ENCODE measurements around the gene MGAT4D.

DNA sequence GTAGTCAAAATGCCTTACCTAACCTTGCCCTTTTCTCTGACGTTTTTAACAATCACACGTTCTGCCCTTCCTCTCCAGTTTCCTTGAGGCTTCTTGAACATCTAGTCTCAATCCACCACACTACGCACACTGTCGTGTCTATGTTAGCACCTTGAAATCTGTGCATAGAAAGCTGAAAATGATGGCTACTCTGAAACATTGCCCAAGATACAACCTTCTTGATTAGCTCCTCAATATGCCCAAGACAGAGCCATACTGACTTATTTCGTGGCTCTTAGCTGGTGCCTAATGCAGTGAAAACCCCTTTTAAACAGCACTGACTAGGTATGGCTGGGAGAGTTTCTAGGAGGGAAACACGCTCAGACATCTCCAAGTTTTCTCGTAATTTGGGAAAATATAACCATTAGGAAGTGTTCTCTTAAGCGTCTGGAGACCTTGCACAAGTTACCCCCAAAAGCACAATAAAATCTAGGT, 29.8 kb downstream of the MAML3 start:
- PRO-cap, 3 experiments: no peak in any of the 3 experiments

DNA sequence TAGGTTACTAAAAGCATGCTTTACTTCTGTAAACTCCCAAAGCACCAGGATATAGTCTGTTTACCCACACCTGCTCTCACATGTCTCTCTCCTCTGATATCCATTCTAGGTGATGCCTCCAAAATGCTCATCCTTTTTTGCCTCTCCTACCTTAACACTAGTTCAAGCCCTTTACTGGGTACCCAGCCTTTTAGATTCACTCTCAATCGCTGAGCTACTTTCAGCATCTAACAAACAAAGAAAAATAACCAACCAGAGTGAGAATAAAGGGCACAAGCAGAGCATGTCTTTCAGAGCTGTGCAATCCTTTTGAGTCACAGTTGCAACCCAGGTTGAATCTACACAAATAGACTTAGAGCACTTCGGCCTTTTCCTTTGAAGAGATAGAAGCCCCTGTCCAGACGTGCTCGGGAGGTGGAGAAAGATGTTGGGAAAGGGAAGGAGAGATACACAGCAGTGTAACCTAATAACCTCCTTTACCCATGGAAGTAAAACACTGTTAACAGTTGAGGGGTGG, 9.2 kb downstream of the MAML3 start:
- PRO-cap, 3 experiments: no peak in any of the 3 experiments

GRCh38 chr4:140188961-140189366, 35.0 kb upstream of the MAML3 start:
- PRO-cap, 3 experiments: no peak in any of the 3 experiments

DNA sequence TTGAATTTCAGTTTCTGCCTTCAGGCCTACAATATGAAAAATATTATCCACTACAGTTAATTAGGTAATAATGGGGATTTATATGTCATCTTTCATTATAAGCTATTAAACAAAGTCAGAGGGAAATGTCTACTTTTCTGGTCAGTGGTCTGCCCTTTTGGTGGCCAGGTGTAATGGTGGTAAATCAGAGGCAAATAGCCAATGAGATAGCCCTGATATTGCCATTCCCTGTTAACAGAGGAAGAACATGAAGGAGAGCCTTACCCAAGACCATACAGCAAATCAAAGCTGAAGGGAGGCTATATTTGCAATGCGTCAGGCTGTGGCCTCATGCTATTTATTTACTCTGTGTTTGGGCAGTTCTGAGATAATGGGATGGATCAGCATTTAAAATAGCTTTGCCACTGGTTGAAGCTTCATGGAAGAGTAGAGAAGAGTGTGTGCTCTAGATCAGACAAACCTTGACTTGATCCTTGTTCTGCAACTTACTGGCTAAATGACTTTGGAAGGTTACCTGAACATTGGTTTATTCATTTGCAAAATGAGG, 73.3 kb upstream of the MAML3 start:
- PRO-cap, 3 experiments: no peak in any of the 3 experiments

- PRO-cap, 3 experiments: no peak in any of the 3 experiments
These were observed 77.2 kb upstream of the SCOC start for GRCh38 chr4:140296127-140296761.

- PRO-cap, 3 experiments: no peak in any of the 3 experiments
These were observed 76.3 kb upstream of the SCOC start for GRCh38 chr4:140297116-140297616.

- PRO-cap, 3 experiments: no peak in any of the 3 experiments
These were observed 833 bp downstream of the SCOC start for GRCh38 chr4:140374332-140374625.

DNA sequence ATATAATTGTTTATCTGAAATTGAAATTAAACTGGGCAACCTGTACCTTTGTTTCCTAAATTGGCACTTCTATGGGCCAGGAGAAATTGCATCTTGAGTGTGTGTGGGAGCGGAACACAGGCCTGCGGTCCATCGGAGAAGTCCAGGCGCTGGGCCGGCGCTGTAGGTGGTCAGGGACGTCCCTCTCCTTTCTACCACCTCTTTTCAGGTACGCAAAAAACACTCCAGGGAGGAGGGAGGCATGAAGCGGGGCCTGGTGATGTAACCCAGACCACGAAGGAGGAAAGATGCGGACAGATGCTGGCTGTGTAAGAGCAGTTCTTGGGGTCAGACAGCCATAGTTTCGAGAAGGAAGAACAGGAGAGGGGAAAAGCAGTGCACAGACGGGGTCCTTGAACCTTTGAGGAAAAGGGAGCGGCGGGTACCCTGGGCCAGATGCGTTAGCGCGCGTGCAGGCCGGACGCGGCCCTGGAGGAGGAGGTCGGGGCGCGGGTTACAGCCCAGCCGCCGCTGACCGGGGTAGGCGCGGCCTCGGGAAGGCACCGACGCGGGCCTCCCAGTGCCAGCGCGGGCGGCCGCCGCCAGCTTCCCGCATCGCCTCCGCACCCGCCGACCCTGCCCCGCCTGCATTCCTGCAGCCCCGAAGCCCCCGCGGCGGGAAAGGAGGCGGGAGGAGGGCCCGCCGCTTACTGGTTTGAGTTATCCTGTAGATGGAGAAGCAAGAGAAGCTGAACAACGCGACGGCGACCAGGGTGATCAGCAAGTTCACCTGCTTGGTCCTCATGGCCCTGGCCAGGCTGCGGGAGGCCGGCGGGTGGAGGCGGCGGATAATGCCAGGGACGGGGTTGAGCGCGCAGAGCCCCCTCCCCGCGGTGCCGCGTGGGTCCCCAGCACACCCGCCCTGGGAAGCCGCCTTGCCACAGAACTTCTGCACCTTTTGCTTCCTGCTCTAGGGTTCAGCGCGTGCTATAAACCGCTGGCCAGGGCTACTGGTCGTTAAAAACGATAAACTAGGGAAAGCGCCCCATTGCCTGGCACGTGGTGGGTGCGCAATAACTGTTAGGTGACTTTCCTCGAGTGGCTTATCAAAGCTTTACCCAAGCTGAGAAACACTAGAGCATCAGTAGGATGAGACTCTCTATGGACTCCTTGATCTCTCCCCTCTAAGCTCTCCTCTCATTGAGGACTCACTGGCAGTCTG, at the start of gene MGAT4D:
Gene MGAT4D, minus strand, starts transcription at position 855 of the 1,201 bp plus-strand sequence.
- PRO-cap, 3 experiments: no peak in any of the 3 experiments

DNA sequence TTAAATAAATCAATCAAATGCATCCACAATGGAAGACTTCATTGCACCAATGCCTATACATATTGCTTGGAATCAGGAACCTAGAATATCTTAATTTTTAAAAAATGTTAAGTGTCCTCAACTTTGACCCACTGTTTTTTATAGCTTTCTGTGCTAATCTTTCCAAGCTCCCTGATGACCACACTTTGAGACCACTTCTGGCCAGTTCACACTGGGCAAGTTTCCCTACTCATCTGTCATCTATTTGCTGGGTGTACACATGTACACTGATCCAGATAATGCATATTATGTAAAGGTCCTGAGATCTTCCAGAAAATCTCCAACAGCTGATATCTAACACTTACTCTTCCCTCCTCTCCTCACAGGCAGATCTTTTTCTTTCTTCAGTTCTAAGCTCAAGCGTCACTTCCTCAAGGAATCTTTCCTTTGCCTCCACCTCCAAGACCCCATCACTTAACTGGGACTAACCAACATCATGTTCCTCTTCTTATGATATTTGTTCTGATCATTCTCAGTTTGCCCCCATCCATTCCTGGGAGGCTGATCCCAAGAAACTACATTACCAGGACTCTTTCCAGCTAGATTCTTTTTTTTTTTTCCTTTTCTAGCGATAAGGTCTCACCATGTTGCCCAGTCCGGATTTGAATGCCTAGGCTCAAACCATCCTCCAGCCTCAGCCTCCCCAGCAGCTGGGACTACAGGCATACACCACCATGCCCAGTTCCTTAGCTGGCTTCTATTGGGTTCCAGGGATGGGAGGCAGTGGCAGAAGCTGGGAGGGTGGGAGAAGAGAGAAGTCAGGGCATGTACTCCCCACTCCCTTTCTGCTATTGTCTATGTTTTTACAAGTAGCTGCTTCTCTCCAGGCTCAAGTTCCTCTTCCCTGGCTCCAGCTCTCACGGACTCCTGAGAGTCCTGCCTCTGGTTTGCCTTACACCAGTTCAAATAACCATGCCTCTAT, 3.2 kb downstream of the TBC1D9 start:
- PRO-cap, 3 experiments: peak in 1 of 3 experiments; most common minus-strand start position 917 of the sequence (in 1)

GRCh38 chr4:140866398-140867612, 110.6 kb upstream of the TBC1D9 start:
- PRO-cap, 3 experiments: no peak in any of the 3 experiments

DNA sequence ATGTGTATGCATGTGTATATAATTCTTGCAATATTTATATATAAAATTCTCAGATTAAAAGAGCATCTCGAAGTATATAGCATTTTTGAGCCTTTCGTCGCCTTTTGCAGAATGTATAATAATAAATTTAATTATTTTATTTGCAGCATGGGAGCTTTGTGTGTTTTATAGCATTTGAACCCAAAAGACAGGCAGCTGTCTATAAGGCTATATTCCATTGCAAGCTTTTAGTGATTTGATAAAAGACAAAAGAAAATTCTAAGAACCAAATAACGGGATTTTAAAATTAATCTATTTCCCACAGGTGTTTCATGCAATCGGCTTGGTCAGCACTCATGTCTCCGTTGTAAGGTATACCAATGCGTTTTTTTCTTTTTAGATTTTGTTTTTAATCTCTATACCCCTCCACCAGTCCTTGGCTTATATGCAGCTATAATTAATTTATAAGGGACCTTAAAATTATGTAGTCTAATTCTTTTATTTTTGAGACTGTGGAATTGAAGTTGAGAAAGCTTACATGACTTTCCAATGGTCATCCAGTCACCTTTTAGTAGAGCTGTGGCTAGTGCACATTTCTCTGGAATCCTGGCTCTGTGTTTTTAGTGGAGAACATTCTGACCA, 10.6 kb downstream of the ZNF330 start:
- PRO-cap, 3 experiments: no peak in any of the 3 experiments

DNA sequence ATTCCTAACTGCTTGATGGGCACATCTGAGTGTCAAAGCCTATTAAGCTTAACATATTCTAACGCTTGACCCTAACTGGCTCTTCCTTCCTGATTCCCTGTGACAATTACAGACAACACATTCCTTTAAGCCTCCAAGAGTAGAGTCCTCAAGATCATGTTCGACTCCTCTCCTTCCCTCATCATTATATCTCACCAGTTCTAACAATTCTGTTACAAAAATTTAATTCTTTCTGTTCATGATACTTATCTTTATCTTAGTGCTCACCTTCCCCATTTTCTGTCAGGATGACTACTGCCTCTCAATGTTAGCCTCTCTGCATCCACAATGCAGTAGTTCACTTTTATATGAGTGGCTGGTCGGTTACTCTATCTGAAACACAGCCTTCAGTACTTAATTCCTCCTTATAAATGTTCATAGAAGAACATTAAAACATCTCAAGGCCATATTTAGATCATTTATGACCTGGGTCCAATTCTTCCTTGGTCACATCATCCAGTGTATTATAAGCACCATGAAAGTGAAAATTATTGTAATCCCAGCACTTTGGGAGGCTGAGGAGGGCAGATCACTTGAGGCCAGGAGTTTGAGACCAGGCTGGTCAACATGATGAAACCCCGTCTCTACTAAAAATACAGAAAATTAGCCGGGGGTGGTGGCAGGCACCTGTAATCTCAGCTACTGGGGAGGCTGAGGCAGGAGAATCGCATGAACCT, 560.1 kb downstream of the IL15 start:
- PRO-cap, 3 experiments: no peak in any of the 3 experiments

DNA sequence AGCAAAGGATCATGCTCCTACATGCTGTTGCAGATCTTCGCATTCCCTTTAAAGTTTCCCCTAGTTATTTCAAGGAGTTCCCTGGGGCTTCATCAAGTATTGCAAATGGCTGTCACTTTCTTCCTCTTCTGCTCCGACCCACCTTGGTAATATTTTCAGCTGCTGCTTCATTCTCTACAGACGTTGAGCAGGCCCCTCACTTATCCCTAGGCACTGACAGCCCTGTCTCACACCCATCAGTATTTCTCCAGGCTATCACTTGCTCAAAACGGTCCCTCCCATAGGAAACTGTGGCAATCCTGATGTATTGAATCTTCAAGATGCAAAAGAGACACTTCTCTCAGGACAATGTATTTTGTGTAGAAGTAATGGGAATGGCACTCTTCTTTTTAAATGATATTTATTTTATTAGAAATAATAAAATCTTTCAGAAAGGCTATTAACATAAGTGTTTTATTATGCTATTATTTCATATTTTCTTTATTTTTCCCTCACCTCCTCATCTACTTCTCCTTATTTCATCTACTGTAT, 465.8 kb downstream of the INPP4B start:
- PRO-cap, 3 experiments: no peak in any of the 3 experiments

DNA sequence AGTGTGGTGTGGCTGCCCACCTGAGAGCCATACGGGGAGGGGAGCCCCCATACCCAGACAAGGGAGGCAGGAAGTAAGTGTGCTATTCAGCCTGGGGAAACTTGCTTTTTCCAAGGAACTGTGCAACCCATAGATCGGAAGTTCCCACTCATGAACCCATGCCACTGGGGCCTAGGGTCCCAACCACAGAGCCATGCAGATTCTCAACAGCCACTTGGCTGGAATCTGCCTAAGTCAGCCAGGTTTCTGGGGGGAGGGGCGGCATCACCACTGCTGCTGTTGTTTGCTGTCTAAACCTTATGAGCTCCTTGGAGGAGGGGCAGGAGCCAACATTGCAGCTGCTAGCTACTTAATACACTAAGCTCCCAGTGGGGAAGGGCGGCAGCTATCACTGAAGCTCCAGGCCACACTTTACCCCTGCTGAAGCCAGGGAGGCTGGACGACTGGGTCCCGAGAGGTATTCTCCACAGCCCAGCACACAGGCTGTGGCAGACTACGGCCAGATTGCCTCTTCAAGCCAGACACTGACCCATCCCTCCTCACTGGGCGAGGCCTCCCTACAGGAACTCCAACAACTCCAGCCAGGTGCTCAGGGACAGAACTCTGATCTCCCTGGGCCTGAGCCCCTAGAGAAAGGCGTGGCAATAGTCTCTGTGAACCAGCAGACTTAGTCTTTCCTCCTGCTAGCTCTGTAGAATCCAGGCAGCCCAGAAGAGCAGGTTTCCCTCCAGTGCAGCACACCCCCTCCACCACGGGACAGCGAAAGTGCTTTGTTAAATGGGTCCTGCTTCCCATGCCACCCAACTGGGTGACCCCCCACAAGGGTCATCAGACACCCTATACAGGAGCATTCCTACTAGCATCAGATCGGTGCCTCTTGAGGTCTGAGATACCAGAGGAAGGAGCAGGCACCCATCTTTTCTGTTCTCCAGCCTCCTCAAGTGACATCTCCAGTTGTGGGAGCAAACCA, 410.2 kb downstream of the INPP4B start:
- PRO-cap, 3 experiments: no peak in any of the 3 experiments

GRCh38 chr4:142912786-142913348, 66.8 kb upstream of the INPP4B start:
- PRO-cap, 3 experiments: no peak in any of the 3 experiments

DNA sequence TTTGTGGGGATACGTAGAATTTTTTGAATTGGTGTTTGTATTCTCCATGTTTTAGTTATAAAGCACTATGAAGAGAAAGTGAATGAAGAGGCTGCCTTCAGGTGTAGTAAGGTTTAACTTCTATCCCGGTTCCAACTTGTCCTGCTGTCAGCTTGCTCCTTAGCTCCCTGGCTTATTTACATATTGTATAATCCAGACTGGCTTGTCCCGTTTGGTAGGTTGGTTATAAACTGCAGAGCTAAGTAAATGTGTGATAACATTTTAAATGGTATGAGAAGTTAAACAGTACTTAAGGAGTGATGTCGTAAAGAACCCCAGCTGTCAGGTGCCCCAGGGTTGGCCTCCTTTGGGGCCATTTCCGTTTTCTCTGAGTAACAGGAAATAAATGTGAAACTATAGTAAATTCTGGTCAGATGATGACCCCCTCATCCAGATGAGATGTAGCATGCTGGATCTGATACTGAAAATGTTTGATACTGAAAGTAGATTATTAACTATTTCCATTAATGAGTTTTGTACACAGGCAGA, 22.2 kb downstream of the GAB1 start:
- PRO-cap, 3 experiments: peak in 1 of 3 experiments; most common plus-strand start position 296 of the sequence (in 1); most common minus-strand start position 133 of the sequence (in 1)

DNA sequence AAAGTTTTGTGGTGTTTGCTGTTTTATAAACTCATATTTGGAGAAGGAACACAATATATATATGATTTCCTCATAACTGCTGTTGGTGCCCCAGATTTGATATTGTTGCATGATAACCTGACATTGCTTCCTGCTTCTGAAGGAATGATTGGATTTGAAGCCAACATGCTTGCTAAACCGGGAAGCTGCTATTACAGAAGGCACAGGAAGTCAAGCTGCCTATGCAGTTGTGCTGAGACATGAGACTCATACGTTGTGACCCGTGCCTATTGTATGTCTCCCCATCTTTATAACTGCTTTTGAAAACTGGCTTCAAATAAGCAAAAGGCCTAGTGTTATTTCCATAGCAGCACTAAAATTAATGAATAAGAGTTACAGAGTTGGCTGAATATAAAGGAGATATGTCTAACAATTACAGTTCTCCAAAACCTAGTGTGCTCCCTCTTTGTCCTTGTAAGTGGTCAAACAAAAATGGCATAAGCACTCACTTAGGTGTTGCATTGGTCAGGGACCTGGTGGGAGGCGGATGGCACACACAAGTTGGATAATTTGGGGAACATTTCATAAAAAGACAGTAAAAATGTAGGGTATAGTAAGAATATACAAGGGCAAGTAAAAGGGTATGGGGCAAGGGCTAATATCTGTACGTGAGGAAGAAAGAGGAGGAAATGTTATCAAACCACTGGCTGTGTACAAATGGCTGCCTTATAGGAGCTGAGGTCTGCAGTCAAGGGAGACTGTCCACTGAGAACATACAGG, 33.1 kb downstream of the GAB1 start:
- PRO-cap, 3 experiments: no peak in any of the 3 experiments

- PRO-cap, 3 experiments: no peak in any of the 3 experiments
These were observed 18.5 kb downstream of the SMARCA5 start for GRCh38 chr4:143532058-143532430.

DNA sequence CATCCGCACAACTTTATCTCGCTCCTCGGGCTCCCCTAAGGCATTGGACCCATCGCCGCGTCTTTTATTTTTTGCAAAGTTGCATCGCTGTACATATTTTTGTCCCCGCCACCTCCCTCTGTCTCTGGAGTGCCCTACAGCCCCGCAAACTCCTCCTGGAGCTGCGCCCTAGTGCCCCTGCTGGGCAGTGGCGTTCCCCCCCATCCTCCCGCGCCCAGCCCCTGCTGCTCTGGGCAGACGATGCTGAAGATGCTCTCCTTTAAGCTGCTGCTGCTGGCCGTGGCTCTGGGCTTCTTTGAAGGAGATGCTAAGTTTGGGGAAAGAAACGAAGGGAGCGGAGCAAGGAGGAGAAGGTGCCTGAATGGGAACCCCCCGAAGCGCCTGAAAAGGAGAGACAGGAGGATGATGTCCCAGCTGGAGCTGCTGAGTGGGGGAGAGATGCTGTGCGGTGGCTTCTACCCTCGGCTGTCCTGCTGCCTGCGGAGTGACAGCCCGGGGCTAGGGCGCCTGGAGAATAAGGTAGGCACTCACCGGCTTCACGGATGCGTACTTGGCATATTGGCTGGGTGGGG, 566 bp downstream of the HHIP start:
- PRO-cap, 3 experiments: no peak in any of the 3 experiments

GRCh38 chr4:144782914-144783236, 136.9 kb downstream of the HHIP start:
- PRO-cap, 3 experiments: no peak in any of the 3 experiments